Transverse colon (tissue), 4 donors: ENCODE data around the genes FBXO39, TEKT1, SLC16A13, CLDN7, SLC2A4 and GPS2.

DNA sequence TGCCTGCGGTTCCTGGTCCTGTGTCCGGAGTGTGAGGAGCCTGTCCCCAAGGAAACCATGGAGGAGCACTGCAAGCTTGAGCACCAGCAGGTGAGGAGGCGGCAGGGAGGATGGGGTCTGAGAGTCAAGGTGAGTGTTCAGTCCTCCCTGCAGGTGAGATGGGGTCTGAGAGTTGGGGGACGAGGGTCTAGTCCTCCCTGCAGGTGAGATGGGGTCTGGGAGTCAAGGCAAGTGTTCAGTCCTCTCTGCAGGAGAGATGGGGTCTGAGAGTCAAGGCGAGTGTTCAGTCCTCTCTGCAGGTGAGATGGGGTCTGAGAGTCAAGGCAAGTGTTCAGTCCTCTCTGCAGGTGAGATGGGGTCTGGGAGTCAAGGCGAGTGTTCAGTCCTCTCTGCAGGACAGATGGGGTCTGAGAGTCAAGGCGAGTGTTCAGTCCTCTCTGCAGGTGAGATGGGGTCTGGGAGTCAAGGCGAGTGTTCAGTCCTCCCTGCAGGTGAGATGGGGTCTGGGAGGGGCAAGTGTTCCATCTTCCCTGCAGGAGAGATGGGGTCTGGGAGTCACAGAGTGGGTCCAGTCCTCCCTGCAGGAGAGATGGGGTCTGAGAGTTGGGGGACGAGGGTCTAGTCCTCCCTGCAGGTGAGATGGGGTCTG lies 2.4 kb downstream of the XAF1 start:
- PRO-cap: no peak
- RAMPAGE, long total RNA, 4 experiments: start-site peak on the plus strand in 1 of 4 experiments, centred at position 465 of the sequence, 9 reads per replicate

DNA sequence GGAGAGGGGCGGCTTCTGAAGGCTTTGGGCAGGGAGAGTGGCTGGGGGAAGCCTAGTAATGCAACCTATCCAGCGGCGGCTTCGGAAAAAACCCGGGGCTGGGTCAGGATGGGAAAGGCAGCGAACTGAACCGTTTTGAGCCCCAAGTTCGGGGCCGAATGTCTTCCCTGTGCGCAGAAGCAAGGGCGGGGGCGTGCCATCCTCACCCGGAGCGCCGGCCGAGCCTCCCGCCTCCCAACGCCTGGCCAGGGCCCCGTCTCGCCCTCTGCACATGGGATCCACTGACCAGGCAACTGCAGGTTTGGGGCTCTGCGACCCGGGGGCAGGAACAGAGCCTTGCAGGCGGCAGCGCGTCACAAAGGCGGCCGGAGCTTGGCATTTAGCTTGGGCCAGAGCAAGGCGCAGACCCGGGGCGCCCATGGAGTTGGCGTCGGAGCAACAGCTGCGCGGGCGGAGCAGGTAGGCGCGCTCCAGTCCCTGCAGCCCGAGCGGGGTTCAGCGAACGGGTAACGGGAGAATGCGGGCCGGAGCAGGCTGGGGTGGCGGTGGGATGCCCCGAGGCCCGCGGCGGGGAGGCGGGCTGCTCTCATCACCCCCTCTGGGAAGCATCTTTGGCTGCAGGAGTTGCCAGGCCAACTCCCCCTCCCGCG lies at the start of gene FBXO39:
Gene FBXO39, plus strand, starts transcription at position 402 of the 650 bp plus-strand sequence.
- PRO-cap: no peak
- RAMPAGE, long total RNA, 4 experiments: no peak in any of the 4 experiments

- PRO-cap: no peak
- RAMPAGE, long total RNA, 4 experiments: no peak in any of the 4 experiments
Observed at GRCh38 chr17:6795936-6796826, 20.2 kb downstream of the FBXO39 start.

DNA sequence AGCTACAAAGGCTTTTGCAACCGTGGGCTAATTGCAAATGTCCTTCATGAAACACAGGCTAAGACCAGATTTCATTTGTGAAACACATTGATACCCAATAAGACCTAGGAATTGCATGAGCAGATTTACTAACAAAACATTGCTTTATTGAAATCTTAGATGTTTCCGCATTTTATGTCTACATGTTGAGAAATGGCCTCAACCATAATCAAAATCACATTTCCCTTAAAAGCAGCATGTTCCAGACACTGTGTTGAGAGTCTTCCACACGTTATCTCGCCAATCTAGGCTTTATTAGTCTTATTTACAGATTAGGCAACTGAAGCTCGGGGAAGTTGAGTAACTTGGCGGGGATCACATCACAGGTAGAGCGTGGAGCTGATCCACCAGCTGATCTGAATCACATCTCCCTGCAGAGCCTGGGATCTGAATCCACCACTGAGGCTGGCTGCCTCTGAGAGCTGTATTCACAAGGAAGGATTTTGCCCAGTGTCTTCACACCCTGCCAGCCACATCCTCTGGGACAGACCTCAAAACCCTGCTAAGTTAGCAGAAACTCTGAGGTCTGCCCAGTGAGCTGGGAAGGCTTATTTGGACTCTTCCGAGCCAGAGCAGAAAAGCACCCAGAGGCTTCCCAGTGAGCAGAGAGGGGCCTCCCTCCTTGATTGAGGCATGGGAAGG lies 22.0 kb downstream of the FBXO39 start:
- PRO-cap: no peak
- RAMPAGE, long total RNA, 4 experiments: no peak in any of the 4 experiments

DNA sequence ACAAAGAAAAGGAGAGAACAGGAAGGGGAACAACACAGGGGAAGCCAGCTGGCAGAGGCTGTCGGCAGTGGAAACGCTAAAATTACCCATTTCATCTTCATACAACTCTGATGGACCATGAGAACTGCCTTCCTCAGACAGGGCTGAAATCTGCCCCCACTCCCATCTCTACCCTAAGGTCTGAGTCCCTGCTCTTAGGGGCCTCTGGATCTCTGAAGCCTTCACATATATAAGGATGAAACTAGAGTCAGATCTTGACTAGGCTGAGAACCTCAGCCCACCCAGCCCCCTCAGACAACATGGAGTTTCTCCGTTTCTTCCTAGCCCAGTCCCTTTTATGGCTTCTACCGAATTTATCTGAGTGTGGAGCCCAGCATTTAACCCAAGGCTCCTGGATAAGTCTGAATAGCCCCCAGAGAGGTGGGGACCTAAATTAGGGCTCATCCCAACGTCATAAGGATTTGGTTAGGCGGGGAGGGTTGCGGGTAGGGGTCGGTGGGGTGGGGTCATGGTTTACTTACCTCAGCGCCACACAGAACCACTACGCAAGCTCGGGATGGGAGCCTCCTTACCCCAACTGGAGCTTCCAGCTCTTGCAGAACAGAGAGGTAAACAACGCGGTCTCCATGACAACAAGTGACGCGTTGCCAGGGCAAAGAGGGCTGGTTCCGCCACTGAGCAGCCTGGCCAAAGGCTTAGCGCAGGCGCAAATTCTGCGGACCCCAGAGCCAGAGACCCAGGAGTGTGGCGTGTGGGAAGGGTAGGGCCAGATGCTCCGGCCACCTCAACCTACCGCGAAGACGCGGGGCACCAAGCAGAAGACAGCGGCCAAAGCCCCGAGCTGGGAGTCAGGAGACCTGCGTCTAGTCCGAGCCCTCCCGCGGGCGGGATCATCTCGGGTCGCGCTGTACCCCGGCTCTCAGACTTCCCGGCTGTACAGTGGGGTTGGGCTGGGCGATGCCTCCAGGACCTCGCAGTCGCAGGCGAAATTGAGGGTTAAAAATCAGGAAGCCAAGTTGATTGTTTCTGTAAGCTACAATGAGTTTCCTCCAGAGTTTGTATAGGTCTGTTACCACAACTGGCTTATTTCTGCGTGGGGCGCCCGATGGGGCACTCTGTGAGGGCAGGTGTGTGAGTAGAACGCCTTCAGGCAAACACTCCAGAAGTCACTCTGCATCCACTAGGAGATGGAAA lies at the start of gene TEKT1:
Gene TEKT1, minus strand, starts transcription at position 602 of the 1,194 bp plus-strand sequence.
- PRO-cap: no peak
- RAMPAGE, long total RNA, 4 experiments: no peak in any of the 4 experiments

GRCh38 chr17:7017797-7018692 lies 3.5 kb downstream of the C17orf49 start:
- PRO-cap: bidirectional peak, plus-strand start at chr17:7018532, minus-strand start at chr17:7018369
- RAMPAGE, long total RNA, 4 experiments: no peak in any of the 4 experiments

DNA sequence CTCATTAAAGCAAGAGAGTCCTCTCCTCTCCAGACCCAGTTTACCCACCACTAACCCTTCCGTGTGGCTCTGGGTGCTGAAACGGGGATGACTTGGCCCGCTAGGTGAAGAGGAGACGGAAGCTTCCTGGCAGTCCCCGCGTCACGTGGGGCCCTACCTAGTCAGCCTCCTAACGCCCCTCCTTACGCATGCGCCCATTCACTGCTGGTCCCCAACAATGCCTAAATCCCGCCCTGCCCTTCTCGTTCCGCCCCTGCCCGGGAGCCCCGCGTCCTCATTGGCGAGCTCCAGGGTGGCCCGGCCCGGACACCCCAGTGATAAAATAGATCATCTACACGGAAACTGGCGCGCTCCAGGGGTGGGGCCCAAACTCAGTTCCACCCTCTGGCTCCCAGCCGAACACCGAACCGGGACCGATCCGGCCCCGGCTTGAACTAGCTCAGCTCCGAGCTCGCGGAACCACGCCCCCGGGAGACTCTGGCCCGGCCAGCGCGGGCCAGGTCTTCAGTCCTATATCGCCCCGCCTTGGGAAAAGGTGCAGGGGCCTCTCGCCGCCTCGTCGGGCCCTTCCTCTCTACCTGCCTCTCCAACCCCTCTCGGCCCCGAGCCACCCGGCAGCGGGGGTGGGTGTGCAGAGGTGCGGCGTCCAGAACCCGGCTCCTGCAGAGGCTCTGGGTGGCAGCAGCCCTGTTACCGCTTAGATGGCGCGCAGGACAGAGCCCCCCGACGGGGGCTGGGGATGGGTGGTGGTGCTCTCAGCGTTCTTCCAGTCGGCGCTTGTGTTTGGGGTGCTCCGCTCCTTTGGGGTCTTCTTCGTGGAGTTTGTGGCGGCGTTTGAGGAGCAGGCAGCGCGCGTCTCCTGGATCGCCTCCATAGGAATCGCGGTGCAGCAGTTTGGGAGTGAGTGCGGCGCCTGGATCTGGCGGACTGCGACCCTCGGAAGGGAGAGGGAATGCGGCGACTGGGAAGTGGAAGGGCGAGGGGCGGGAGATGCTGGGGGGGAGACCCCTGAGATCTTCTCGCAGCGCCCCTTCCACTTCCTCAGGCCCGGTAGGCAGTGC lies at the start of gene SLC16A13:
Gene SLC16A13, plus strand, starts transcription at position 334 of the 1,061 bp plus-strand sequence.
- PRO-cap: bidirectional peak, plus-strand start at position 528 of the sequence, minus-strand start at position 145 of the sequence
- RAMPAGE, long total RNA, 4 experiments: start-site peak on the plus strand in 1 of 4 experiments, centred at position 351 of the sequence, 13 reads per replicate

DNA sequence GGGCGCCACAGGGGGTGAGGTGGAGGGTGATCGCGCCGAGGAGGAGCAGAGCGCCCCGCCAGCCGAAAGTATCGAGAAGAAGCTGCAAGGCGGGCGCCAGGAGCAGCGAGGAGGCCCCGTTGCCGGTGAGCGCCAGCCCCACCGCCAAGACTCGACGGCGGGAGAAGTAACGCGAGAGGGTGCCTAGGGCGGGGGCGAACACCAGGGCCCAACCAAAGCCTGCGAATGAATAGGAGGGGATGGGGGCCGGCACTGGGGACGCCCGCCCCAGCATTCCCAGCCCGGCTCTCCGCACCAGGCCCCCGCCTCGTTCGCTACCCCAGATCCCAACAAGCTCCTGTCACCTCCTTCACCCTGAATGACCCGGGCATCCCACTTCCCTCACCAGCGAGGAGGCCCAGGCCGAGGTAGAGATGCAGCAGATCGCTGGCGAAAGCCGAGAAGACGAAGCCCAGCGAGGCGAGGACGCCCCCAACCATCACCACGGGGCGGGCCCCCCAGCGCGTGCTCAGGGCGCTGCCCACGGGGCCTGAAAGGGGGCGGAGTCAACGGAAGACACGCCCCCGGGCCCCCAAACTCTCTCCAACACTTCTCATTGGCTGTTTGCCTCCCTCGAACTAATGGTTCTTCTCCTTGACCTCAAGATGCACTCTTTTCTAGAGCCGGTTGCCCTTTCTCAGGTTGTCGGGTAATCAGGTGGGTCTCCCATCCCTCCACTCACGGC lies 1.2 kb downstream of the SLC16A11 start:
- PRO-cap: bidirectional peak, plus-strand start outside the sequence, minus-strand start at position 488 of the sequence
- RAMPAGE, long total RNA, 4 experiments: no peak in any of the 4 experiments

DNA sequence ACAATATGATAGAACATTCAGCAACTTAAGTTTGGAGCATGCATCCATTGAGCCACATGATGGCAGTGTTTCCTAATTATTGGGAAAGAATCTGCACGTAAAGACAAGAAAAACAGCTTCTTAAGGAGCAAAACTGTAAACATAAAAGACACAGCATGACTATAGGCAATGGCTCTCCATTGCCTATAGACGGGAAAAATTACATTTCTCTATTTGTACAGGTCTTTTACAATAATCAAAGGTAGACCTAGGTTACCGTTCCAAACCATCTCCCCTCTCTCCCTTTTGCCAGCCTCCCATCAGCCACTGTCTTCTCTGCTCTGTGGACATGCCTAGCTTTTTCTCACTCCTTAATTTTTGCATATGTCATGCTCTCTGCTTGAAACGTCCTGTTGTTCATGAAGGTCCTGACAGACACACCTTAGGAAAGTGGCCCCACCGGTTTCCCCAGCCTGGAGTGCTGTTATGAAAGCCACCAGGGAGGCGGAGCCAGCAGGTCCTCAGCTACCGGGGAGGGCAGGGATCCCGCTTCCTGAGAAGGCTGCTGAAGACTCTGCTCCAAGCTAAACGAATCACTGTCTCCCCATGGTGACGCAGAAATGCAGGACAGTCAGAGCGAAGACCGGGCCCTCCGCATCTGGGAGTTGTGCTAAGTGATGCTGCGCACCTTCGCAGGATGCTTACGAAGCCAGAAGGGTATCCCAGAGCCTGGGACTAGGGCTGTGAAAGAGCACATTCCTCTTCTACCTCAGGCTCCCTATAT lies 2.2 kb upstream of the SLC16A11 start:
- PRO-cap: unidirectional peak, plus-strand start at position 535 of the sequence; unidirectional peak, plus-strand start at position 596 of the sequence
- RAMPAGE, long total RNA, 4 experiments: no peak in any of the 4 experiments

- PRO-cap: no peak
- RAMPAGE, long total RNA, 4 experiments: no peak in any of the 4 experiments
Observed at GRCh38 chr17:7137179-7137574, 22.6 kb upstream of the ASGR2 start.

DNA sequence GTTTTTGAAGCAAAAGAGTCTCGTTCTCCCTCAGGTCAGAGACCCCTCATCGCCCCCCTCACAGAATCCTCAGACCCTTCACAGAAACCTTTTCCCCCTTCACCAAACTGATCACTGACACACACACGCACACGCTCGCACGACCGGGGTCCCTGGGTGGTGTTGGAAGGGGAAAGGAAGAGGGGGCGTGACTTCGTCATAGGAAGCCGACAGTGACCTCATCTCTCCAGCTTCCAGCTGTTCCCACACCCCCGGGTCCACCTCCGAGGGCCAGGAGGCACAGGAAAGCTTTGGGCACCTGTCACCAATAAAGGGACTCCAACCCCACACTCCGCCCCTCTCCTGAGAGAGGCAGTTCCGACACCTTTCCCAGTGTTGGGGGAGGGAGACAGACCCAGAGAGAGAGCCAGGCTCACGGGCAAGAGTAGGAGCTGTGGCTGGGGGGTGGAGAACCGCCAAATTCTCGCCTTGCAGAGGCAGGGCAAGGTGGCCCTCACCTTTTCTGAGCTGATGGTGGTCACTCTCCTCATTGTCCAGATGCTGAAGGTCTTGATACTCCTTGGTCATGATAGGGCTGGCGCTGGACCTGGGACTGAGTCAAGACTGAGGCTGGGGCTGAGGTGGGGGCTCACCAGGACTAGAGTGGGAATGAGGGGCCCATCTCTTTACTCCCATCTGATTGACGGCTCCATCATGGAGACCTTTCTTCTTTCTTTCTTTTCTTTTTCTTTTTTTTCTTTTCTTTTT lies 1.0 kb downstream of the ASGR1 start:
- PRO-cap: no peak
- RAMPAGE, long total RNA, 4 experiments: no peak in any of the 4 experiments

DNA sequence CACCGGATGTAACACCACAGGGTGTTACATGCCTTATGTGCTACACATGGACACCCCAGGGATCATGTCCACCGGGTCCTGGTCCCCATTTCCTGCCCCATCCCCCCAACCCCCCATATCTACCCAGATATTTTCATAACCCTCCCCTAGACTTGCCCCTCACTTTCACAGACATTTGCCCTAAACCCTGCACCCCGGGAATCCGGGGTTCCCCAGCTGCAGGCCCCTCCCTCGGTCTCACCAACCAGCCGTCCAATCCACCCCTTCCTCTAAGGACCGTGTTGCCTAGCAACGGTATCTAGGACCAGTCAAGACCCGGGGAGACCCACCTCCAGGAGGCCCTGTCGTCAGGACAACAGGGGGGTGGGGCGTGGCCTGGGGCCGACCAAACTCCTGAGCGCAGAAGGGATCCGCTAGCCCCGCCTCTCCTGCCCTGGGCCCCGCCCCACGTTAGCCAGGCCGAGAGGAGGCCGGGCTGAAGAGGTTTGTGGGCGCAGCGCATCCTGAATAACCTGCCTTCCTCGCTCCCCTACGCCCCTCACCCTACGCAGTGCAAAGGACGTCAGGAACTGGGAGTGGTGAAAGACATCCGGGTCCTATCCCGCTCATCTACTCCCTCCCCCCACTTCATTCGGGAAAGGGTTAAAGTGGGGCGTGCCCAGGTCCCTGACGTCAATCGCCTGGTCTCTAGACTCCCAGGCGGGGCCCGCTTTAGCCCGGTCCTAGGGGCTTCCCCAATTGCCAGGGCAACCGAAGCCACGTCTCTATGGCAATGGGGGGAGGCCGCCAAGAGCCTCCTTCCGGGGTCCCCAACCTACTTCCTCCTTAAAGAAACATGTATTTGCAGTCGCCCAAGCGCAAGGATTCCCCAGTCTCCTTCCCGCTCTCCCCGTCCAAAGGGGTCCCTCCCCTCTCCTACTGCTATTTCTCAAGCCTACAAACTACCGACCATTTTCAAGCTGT lies 12.5 kb downstream of the DLG4 start:
- PRO-cap: unidirectional peak, plus-strand start at position 453 of the sequence
- RAMPAGE, long total RNA, 4 experiments: start-site peak on the minus strand in 1 of 4 experiments, centred at position 562 of the sequence, 5 reads per replicate

DNA sequence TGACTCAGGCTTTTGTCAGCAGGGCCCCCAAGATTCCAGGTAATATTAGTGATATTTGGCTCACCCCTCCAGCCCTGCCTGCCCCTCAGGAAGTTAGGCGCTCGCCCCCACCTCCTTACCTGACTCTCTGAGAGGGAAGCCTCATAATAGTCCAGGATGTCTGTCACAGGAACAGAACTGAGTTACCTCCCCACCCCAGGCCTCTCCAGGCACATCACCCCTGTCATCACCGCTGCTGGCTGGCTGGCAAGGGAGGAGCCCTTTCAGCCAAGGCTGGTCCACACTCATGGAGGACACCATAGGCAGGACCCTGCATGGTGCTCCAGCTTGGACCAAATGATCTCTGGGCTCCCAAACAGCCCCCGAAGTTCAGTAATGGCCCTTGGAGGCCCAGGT lies 693 bp upstream of the DLG4 start:
- PRO-cap: no peak
- RAMPAGE, long total RNA, 4 experiments: no peak in any of the 4 experiments

GRCh38 chr17:7221408-7221825 lies 1.7 kb downstream of the ACADVL start:
- PRO-cap: no peak
- RAMPAGE, long total RNA, 4 experiments: start-site peak on the plus strand in 3 of 4 experiments, at chr17:7221541-7221596 at its widest, 56 to 77 reads per replicate

GRCh38 chr17:7251854-7252170 lies 203 bp upstream of the ELP5 start:
- PRO-cap: bidirectional peak, plus-strand start at chr17:7252434, minus-strand start at chr17:7251962
- RAMPAGE, long total RNA, 4 experiments: start-site peak on the minus strand in 1 of 4 experiments, at chr17:7251789-7252001 at its widest, 242 reads per replicate

- PRO-cap: bidirectional peak, plus-strand start at chr17:7262699, minus-strand start at chr17:7262478
- RAMPAGE, long total RNA, 4 experiments: start-site peak on the plus strand in 1 of 4 experiments, at chr17:7262633-7262726 at its widest, 28 reads per replicate; start-site peak on the minus strand in 4 of 4 experiments, at chr17:7262472-7262507 at its widest, 622 to 8,079 reads per replicate
Observed at GRCh38 chr17:7262074-7262939, at the start of gene CLDN7. CLDN7 (minus strand) TSS chr17:7262478.

- PRO-cap: bidirectional peak, plus-strand start at chr17:7280775, minus-strand start at chr17:7280643
- RAMPAGE, long total RNA, 4 experiments: no peak in any of the 4 experiments
Observed at GRCh38 chr17:7280417-7280696, 1.2 kb upstream of the SLC2A4 start.

GRCh38 chr17:7281568-7282646 lies at the start of gene SLC2A4:
SLC2A4 (plus strand) TSS chr17:7281718.
- PRO-cap: bidirectional peak, plus-strand start at chr17:7281676, minus-strand start at chr17:7281384
- RAMPAGE, long total RNA, 4 experiments: start-site peak on the plus strand in 2 of 4 experiments, at chr17:7281667-7281767 at its widest, 10 to 23 reads per replicate

DNA sequence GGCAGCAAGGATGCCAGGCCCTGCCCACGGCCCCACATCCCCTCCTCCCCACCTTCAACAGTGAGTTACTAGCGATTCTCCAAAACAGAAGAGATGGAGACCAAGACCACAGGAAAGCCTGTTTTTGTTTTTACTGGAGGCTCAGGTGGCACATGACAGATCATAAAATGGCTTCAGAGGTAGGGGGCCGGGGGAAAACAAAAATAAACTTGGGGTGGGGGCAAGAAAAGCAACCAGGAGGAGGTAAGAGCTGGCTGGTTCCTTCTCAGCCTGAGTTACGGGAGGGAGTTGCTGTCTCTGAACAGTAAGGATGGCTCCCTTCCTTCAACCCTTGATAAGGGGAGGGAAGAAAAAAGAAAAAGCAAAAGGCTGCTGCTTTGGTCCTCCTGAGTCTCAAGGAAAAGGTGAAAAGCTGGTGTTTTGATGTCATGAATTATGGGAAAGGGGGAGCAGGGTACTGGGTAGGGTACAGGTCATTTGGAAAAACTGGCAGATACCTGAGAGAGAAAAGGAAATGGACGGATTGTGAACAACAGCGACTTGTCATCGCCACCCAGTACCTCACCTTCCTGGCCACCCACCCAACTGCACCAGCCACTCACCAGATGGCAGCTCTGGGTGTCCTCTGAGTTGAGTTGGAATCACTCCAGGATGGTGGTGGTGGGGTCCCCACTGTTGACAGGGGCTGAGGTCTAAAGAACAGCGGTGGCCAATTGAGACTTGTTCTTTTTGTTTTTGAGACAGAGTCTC lies 6.1 kb downstream of the YBX2 start:
- PRO-cap: no peak
- RAMPAGE, long total RNA, 4 experiments: no peak in any of the 4 experiments

GRCh38 chr17:7314741-7315756 lies at the start of gene GPS2:
GPS2 (minus strand) TSS chr17:7315360.
- PRO-cap: unidirectional peak, plus-strand start at chr17:7314789; bidirectional peak, plus-strand start at chr17:7315441, minus-strand start at chr17:7315319
- RAMPAGE, long total RNA, 4 experiments: start-site peak on the minus strand in 4 of 4 experiments, at chr17:7314719-7315396 at its widest, 15 to 4,652 reads per replicate